Esophagus muscularis mucosa (tissue), 4 donors: ENCODE measurements around the genes WHAMM, HOMER2, C15orf40 and SH3GL3.

- PRO-cap: no peak
- RAMPAGE, long total RNA, 4 experiments: no peak in any of the 4 experiments
These were observed 24.8 kb downstream of the STARD5 start for GRCh38 chr15:81299231-81299467.

GRCh38 chr15:81309332-81310334 is 14.3 kb downstream of the STARD5 start:
- PRO-cap: no peak
- RAMPAGE, long total RNA, 4 experiments: no peak in any of the 4 experiments

GRCh38 chr15:82020579-82021047 is 25.2 kb downstream of the MEX3B start:
- PRO-cap: no peak
- RAMPAGE, long total RNA, 4 experiments: no peak in any of the 4 experiments

DNA sequence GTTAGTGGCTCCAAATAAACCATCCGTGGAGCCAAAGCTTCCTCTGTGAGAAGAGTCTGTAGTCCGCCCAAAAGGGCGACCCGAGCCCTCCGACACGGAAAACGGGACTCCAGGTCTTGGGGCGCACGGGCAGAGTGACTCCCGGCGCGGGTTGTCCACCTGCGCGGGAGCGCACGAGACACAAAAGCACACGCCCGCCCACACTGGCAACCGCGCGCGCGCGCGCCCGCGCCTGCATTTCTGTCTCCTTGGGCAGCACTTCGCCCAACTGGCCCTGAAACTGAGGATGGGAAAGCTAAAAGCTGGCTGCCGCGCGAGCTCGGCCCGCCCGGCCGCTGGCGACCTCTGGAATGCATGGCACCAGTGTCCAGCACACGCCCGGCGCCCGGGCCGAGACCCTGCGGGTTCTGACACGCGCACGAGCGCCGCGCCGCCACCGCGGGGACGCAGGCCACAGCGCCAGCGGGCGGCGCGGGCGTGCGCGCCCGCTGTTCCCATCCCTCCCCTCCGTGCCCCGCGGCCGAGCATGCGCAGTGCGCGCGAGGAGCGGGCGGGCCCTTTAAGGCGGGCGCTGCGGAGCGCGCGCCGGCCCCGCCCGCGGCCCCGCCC is 845 bp upstream of the MEX3B start:
- PRO-cap: bidirectional peak, plus-strand start at position 277 of the sequence, minus-strand start at position 270 of the sequence; bidirectional peak, plus-strand start outside the sequence, minus-strand start at position 347 of the sequence
- RAMPAGE, long total RNA, 4 experiments: no peak in any of the 4 experiments

- PRO-cap: no peak
- RAMPAGE, long total RNA, 4 experiments: no peak in any of the 4 experiments
These were observed 27.1 kb upstream of the MEX3B start for GRCh38 chr15:82072880-82073412.

DNA sequence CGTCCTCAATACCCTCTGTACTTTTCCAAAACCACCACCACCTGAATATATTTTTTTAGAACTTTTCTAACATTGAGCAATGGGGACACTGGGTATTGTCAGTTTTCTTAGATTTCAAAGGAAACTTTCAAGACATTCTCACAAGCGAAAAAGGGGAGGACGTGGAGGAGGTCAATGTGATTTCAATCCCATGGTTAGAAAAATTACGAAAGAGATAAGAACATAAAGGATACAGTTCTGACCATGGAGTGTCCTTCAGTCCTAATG is 43.0 kb upstream of the MEX3B start:
- PRO-cap: unidirectional peak, plus-strand start at position 148 of the sequence
- RAMPAGE, long total RNA, 4 experiments: no peak in any of the 4 experiments

DNA sequence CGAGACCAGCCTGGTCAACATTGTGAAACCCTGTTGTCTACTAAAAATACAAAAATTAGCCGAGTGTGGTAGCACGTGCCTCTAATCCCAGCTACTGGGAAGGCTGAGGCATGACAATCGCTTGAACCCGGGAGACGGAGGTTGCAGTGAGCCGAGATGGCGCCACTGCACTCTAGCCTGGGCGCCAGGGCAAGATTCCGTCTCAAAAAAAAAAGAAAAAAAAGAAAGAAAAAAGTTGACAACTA is 850 bp downstream of the RPS17 start:
- PRO-cap: no peak
- RAMPAGE, long total RNA, 4 experiments: no peak in any of the 4 experiments

- PRO-cap: bidirectional peak, plus-strand start at chr15:82809662, minus-strand start at chr15:82809419
- RAMPAGE, long total RNA, 4 experiments: no peak in any of the 4 experiments
These were observed at the start of gene WHAMM for GRCh38 chr15:82809485-82809762. Gene WHAMM, plus strand, starts transcription at chr15:82809628.

- PRO-cap: bidirectional peak, plus-strand start at chr15:82810293, minus-strand start at chr15:82810260; unidirectional peak, minus-strand start at chr15:82810389; unidirectional peak, minus-strand start at chr15:82810600
- RAMPAGE, long total RNA, 4 experiments: no peak in any of the 4 experiments
These were observed 636 bp downstream of the WHAMM start for GRCh38 chr15:82809763-82810765.

GRCh38 chr15:82855486-82856049 is 46.1 kb downstream of the WHAMM start:
- PRO-cap: no peak
- RAMPAGE, long total RNA, 4 experiments: no peak in any of the 4 experiments

DNA sequence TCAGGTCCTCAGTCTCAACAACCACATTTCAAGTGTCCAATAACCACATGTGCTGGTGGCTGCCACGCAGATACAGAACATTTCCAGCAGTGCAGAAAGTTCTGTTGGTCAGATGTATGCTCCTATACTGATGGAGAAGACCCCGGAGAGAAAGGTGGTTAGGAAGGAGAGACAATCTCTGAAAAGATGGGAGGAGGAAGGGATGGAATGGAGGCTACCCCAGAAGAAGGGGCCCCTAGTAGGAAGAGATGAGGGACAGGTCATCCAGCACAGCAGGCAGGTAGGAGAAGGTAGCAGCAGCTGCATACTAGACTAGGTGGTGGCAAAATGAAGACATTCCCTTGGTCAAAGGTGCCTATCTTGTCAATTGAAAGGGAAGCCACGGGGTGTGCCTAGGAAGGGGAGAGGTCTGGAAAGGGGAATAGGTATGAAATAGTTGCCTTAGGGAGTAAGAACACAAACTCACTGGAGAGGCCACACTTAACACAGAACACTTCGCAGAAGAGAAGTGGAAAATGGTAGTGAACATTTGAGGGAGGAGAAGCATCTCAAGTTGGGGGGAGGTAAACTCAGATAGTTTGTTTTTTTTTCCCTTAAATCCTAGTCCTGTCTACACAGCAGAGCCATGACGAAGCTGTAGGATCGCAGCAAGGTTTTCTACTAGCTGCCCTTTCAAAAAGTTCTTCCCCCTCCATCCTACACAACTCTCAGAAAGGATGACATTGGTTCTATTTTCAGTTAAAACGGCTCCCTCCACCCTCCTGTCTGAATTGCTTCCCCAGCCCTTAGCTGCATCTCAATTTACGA is 2.5 kb downstream of the HOMER2 start:
- PRO-cap: no peak
- RAMPAGE, long total RNA, 4 experiments: no peak in any of the 4 experiments

DNA sequence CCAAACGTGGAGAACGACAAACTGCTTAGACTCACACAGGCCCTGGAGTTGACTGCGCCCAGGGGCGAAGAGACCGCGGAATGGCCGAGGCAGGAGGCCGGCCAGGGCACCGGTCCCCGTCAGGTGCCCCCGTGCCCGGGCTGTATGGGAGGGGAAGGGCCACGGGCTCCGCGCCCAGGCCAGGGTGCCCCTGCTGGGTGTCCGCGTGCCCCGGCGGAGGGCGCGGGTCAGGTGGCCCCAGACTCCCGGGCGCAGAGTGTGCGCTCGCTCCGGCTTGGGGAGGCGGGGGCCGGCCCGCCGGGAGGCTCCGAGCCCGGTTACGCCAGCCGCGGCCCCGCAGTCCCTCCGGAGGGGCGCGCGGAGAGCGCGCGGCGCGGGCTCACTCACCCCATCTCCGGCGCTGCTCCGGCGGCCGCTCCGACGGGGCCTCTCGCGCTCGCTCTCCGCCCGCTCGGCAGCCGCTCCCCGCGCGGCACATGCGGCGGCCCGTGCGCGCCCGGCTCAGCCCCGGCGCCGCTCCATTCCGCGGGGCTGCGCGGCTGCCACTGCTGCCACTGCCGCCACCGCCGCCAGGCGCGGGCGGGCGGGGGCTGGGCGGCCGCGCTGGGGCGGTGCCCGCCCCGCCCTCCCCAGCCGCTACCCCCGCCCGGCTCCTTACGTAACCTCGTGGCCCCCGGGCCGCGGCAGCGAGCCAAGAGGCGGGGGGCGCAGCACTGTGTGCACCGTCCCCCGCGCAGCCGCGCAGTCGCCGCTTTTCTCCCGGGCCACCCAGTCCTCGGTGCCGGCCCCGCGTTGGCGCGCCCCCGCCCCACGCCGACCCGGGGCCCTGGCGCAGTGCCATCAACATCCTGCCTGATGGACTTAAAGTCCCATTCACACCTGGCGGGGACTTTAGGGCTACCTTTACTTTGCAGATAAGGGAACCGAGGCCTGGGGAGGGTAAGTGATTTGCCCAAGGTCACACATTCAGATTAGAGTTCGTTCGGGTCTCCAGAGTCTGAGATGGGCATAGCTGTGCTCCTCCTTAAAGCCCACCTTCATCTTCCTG is at the start of gene HOMER2:
TSS of gene HOMER2 (minus strand) at position 577 of the 1,048 bp plus-strand sequence.
- PRO-cap: unidirectional peak, plus-strand start at position 339 of the sequence; unidirectional peak, minus-strand start at position 585 of the sequence
- RAMPAGE, long total RNA, 4 experiments: no peak in any of the 4 experiments

DNA sequence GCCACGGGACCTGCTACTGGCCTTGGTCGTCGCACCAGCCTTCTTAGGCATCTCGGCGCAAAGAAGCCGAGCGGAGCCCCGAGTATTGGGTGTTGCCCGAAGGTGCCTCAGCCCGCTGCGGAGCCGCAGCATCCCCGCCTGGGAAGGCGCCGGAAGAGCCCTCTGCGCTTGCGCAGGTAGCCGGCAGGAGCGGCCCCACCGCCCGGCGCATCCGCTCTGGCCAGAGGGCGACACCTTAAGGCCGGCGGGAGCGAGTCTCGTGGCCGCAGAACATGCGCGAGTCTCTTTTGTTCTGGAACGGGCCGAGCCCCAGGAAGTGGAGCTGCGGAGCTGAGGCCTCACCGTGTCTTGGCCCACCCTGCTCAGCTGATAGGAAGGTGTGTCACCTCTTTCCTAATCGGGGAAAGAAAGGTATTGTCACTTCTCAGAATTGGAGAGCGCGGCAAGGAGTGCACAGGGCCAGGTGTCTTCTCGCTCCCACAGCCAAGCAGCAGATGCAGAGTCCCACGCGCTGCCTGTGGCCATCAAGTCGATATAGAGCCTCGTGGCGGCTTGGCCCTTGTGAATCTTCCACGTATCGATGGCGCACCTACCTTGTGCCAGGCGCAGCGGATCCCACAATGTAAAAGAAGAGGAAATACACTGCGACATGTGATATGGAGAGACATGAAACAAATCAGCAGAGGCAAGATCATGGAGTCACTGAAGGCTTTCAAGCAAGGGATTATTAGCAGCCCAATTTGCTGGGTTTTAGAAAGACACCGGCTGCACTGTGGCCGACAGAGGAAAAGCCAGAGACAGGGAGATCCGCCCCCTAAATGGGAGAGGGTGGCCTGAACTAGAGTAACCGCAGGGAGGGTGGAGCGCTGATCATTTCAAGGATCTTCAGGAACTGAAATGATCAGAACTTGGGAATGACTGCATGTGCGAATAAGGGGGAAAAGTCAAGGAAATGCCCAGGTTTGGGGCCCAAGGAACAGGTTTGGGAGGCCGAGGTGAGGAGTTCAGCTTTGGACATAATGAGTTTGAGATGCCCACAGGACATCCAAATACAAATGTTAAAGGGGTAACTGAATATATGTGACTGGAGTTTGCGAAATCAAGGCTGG is at the start of gene C15orf40:
TSS of gene C15orf40 (minus strand) at position 164 of the 1,109 bp plus-strand sequence.
- PRO-cap: bidirectional peak, plus-strand start at position 290 of the sequence, minus-strand start at position 140 of the sequence
- RAMPAGE, long total RNA, 4 experiments: start-site peak on the plus strand in 1 of 4 experiments, centred at position 275 of the sequence, 6 reads per replicate; start-site peak on the minus strand in 4 of 4 experiments, centred at positions 125 to 138 of the sequence, 84 to 259 reads per replicate

GRCh38 chr15:83208208-83208613 is 588 bp upstream of the HDGFL3 start:
- PRO-cap: no peak
- RAMPAGE, long total RNA, 4 experiments: no peak in any of the 4 experiments

DNA sequence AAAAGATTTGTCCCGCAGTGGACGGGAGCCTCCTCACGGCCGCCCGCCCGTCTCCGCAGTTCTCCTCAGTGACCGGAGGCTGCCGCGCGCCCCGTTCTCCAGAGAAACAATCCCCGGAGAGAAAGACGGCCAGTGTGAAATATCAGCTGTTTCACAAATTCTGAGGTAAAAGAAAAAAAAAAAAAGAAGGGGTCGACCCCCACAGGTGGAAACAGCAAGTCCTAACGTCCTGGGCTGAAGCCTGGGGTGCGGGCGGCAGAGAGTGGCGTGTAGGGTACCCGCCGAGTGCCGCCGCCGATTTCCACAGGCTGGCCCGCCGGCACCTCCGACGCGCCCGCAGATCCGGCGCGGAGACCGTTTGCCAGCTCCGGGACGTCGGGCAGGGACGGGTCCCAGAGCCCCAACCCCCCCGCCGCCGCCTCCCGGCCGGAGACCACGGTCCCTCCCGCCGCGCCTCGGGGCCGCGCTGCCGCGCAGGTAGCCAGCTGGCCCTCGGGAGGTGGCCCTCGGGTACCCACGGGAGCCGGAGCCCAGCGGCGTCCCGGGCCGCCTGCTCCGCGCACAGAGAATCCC is 448 bp downstream of the BNC1 start:
- PRO-cap: no peak
- RAMPAGE, long total RNA, 4 experiments: no peak in any of the 4 experiments

GRCh38 chr15:83379507-83380055 is 67.6 kb upstream of the SH3GL3 start:
- PRO-cap: no peak
- RAMPAGE, long total RNA, 4 experiments: no peak in any of the 4 experiments

- PRO-cap: no peak
- RAMPAGE, long total RNA, 4 experiments: no peak in any of the 4 experiments
These were observed at the start of gene SH3GL3 for GRCh38 chr15:83446587-83447676. Gene SH3GL3, plus strand, starts transcription at chr15:83447341.

- PRO-cap: bidirectional peak, plus-strand start at chr15:83659782, minus-strand start at chr15:83659600
- RAMPAGE, long total RNA, 4 experiments: no peak in any of the 4 experiments
These were observed 5.6 kb downstream of the ADAMTSL3 start for GRCh38 chr15:83659335-83660042.

DNA sequence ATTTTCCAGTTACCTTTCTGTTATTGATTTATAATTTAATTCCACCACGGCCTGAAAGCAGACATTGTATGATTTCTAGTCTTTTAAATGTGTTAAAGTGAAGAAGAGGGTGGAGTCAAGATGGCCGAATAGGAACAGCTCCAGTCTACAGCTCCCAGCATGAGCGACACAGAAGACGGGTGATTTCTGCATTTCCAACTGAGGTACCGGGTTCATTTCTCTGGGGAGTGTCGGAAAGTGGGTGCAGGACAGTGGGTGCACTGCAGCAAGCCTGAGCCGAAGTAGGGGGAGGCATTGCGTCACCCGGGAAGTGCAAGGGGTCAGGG is 193.3 kb upstream of the GOLGA6L4 start:
- PRO-cap: no peak
- RAMPAGE, long total RNA, 4 experiments: no peak in any of the 4 experiments

DNA sequence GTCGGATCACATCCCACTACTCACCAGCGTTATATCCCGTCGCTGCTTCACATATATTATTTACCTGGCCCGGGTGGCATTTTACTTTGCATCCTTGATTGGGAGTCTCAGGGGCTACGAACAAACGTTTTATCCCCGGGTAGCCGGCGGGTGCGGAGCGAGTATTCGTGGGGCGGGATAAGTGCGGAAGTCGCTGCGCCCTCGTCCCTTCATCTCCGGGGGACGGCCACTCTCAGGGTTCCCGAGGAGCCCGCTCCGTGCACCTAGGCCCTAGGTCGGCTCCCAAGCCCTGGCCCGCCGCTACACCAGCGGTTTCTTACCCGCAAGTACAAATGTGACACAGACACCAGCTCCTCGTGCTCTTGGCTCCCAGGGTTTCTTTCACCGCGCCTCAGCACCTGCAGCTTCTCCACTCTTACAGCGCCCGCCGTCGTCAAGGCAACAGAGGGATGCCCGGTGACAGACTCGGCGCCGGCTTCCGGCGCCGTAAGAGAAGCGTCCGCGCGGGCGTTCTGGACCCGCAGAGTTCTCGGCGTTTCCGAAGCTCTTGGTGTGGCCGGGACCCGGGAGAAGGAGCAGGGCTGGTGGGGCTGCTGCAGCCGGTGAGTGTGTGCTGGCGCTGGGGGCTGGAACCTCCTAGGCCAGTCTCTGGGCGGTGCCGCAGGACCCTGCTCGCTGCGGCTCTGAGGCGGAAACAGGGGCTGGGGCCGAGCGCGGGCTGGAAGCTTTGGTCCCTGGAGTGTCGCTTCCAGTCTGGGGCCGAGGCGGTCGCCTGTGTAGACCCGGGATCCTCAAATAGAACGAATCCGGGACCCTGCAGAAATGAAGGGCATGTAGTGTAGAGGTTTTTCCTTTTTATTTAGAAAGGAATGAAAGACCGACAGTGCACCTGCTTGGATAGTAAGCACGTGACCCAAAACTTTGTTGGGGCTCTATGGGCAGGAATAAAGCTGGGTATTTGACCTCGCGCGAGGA is 155.6 kb upstream of the GOLGA6L4 start:
- PRO-cap: no peak
- RAMPAGE, long total RNA, 4 experiments: start-site peak on the plus strand in 1 of 4 experiments, centred at position 490 of the sequence, 9 reads per replicate